Vein endothelial cell (primary cell): ENCODE measurements around the genes NUAK2, CDK18, MFSD4A and FAM72A.

GRCh38 chr1:205300769-205301730, 20.5 kb downstream of the NUAK2 start:
- CAGE, long polyA plus RNA: no peak

DNA sequence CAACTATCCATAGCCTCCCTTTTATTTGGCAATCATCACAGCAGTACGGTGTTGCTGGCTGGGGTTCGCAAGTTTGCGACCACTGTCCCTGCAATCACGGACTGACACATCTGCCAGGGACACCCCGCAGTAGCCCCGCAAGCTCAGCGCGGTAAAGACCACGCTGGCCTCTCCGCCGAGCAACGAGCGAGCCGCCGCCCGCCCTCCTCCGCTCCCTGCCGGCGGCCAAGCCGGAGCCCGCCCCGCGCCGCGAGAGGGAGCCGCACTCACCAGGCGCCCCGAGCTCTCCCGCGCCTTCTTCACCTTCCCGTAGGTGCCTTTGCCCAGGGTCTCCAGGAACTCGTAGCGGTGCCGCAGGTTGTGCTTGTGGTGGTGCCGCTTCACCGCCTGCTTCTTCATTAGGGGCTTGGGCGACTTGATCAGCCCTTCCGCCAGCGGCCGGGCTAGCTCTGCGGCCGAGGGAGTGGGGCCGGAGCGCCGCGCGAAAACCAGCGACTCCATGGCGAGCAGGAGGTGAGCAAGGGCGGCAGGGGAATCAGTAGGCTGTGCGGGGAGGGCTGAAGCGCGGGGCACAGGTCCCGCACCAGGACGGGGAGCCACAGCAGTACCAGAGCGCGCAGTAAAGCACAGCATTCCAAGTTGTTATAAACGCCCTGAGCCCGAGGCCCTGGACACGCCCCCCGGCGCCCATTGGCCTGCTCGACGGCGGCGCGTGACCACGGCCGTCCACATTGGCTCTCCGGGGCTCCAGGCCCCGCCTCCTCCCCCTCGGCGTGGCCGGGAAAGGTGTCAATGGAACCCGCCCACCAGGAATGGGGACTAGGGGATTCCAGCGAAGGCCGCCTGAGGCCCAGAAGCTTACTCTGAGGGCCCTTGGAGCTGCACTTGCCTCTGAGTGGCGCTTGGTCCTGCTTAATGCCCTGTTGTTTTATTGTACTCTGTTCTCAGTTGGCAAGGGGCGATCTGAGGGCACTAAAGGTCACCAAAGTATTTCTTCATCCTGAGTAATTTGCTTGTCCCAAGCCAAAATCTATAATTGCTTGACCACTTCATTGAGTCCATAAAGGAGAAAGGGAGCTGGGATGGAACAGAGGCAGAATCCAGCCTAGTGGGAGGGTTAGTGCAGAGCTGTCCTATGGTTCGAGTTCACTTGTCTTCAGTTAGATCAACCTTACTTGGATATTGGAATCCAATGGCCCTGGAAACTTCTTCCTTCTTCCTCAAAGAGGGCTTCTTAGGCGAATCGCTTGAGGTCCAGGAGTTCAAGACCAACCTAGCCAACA, at the start of gene NUAK2:
Gene NUAK2, minus strand, starts transcription at position 618 of the 1,283 bp plus-strand sequence.
- CAGE, long polyA plus RNA: no peak

GRCh38 chr1:205359596-205360801, 3.3 kb upstream of the KLHDC8A start:
- CAGE, long polyA plus RNA: no peak

DNA sequence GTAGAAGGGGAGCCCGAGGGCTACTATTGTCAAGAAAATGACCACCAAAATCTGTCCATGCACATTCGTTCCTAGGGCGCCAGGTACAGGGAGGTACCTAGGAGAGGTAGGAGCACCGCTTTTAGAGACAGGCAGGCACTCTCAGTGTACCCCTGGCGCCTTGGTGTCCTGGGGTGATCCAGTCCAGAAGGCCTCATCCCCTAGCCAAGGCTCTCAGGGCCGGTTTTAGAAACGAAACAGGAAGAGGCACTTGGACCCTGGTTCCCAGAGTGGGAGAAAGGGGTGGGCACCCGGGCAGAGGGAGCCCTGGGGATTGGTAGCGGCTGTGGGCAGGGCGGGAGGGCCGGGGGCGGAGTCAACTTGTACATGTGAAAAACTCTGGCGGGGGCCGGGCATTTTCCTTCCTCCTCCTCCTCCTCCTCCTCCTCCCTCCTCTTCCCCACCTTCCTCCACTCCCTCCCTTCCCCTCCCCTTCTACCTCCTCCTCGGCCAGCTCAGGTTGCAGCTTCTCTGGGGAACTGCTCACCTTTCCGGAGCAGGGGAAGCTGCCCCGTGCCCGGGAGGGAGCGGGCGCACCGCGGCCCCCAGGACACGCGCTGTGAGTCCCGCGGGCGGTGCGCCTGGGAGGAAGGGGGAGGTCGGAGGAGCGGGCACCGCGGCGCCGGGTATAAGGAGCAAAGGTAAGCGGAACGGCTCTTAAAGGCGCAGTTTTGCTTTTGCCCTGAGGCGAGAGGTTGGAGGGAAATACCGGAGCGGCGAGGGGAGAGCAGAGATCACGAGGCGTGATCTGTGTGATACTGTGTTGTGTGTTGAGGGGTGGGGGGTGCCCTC, at the start of gene CDK18:
Gene CDK18, plus strand, starts transcription at position 471 of the 831 bp plus-strand sequence.
- CAGE, long polyA plus RNA: no peak

GRCh38 chr1:205512874-205513120, 8.3 kb downstream of the CDK18 start:
- CAGE, long polyA plus RNA: no peak

DNA sequence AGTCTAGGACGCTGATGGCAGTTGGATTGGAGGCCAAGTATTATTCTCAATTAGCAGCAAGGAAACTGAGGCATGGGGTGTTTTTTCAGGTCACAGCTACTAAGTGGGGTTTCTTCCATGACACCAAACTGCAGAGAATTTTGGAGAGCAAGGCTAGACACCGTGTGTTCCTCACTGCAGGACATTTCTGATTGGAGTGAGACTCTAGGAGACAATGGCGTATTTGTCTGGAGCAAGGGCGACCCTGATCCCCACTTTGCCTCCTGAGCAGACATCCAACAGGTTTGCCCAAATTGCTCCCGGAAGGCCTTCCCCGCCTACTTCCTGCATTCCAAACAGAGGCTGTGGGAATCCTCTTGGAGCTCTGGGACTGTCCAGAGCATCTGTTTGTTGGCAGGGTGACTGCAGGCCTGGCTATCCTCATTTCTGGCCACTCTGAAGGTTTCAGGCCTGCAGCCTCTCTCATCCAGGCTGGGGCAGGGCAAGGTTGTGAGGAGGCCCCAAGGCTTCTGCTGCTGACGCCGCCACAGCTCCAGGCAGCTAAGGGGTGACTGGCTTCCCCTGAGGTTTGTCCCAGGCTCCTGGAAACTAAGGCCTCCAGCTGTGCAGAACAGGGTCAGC, 11.2 kb downstream of the CDK18 start:
- CAGE, long polyA plus RNA: no peak

DNA sequence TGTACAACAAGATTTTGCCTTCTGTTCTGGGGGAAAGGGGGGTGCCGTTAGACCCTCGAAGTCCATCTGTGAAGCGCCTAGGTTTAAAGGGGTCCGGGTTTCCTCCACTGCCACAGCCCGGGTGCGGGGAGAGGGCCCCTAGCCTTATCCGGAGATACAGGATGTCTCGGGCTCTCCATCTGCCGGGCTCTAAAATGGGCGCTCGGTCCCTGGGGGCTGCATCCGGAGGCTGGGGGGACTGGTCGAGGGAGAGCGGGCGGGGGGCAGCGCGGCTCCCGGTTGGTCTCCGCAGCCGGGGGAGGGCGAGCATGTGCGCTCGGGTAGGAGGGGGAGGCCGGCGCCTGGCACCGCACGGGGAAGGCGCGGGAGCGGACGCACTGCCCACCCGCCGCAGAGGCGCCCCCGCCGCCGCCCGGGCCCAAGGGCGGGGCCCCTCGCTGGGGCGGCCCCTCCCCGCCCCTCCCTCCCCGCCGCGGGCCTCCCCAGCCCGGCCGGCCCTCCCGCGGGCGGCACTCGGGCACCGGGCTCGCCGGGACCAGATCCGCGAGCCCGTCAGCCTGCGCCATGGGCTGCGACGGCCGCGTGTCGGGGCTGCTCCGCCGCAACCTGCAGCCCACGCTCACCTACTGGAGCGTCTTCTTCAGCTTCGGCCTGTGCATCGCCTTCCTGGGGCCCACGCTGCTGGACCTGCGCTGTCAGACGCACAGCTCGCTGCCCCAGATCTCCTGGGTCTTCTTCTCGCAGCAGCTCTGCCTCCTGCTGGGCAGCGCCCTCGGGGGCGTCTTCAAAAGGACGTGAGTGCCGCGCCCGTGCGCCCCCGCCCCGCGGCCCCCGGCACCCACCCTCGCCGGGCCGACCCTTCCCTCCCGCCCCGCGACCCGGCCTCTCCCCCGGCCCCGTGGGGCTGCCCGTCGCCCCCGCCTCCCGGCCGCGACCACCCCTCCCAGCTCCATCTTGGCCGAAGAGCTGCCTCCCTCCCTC, at the start of gene MFSD4A:
Gene MFSD4A, plus strand, starts transcription at position 509 of the 981 bp plus-strand sequence.
- CAGE, long polyA plus RNA: no peak

DNA sequence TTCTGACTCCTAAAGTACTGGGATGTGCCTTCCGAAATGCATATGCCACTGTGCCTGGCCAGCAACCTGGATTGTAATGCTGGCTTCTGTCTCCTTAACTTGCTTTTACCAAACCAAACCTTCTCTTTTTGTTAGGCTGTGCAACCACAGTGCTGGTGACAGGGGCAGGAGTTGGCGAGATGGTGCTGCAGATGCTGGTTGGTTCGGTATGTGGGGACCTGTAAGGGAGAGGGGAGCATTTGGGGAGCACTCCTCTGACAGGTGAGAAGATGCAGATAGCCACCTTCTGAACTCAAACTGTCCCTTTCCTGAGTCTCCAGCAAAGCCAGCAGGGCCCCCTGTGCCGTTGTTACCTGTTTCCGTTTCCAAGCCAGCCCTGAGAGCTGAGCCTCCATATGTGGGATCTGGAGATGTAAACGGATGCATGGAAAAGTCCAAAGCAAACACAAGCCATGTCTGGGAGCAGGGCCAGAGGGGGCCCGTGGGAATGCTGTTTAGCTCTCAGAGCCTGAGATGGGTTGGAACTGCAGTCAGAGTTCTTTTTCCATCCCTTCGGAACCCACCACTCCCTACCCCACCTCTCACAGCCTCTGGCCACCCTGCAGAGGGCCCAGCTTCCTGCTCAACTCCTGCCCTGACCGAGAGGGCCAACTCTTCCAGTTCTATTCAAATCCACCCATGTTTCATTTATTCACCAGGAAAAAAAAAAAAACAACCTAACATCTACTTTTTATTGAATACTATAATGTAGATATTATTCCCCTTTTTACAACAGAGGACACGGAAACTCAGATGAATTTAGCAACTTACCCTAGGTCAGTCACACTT, 29.0 kb downstream of the MFSD4A start:
- CAGE, long polyA plus RNA: no peak

DNA sequence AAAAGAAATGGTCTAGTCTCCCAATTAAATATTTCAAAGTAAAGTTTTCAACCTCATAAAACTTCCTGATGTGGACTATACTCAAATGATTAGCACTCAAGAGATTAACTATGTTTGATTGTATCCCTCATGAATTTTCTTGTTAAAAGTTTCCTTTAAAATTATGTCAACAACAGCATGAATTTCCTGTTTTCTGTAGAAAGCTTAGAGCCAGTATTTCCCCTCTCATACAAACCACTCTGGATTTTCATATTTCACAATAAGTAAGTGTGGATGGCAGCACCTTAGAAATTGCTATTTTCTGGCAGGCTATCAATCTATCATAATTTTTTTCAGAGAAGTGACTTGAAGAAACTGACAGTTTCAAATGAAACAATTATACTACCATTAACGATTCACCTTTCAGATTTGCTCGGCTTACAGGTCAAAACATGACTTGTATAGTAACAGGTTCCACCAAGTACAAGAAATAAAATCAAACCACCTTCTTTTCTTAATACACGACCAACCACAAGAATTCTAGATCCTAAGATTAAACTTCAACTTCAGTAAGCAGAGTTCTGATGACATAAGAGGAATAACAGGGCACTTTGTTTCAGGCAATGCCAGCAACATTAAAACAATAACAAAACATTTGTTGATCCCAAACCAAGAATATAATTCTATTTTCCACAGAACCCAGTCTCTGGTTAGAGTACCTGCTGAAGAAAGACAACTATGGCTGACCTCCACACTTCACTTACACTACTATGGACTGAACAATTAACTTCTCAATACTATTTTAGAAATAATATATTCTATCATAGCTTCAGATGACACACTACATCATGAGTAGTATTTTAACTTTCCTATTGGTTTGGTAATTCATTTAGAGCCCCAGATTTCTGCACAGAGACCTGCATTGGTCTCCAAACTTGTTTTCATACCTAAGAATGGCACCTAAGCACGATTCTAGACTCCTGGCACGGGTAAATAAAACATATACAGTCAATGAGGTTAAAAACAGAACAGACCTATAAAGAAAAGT, 20.6 kb downstream of the ELK4 start:
- CAGE, long polyA plus RNA: no peak

DNA sequence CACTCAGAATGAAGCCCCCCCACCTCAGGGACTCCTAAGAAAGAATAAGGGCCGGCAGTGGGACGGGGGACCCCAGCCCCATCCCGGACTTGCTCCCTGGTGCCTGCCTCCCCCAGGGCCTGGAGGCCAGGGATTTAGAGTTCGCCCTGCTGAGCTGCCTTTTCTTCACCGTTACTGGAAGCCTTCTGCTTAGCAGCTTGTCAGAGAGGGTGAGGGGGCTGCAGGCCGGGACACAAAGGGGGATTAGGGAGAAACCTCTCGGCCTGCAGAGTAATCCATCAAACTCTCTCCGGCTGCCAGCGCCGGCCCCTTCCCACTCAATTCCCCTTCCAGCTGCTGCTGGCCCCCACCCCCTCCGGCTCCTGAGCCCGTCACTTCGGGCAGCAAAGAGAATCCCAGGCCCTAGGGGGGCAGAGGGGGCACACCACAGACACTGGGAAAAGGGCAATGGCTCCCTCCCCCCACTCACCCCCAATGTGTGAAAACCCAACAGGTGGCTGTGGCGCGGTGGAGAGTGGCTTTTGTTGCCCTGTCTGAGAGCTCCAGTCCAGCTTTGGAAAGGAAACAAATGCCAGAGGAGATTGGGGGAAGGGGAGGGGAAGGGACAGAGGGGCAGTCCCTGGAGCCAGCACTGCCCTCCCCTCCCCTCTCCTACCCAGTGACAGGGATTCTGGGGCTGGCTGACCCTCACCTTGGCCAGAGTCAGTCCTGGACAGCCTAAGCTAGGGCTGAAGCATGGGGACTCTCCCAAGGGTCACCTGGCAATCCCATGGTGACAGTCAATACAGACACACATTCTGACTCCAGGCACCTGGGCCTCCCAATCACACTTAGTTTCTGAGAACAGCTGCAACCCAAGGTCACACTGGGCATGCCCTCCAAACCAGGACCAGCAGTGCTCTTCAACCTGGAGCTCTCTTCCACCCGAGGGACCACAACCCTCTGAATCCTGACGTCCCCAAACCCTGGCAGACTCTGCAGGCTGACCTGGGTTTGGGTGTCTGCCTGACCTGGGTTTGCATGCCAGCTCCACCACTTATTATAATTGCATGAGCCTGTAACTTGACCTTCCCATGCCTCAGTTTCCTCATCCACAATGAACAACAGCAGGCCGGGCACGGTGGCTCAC, 9.5 kb downstream of the SLC45A3 start:
- CAGE, long polyA plus RNA: no peak

DNA sequence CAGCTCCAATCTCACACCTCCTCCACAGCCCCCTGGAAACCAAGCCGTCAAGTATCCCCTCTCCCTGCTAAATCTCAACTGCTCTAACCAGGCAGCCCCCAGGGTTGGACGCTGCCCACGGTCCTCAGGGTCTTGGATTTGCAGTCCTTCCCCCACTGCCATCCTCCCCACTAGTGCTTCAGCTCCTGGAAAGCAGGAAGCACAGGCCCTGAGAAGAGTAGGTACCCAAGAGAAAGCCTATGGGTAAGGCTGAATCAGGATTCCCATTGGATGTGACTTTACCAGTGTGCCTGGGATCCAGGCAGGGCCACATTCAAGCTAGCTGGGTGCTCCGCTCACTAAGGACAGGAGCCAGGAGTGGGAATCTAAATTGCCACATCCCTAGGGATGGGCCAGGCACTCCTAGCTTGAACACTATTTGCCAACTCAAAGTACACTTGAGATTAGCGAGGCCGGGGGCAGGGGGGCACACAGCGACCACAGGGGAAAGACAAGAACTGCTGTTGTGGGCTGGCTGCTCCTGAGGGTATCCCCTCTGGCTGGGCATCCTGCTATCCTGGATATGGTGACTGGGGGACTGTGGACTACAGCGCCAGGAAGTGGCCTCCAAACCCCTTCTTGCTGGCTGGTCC, 4.4 kb downstream of the SLC45A3 start:
- CAGE, long polyA plus RNA: no peak

GRCh38 chr1:205750492-205750993, 561 bp upstream of the NUCKS1 start:
- CAGE, long polyA plus RNA: no peak

GRCh38 chr1:205814116-205814669, 1.2 kb upstream of the SLC41A1 start:
- CAGE, long polyA plus RNA: no peak

- CAGE, long polyA plus RNA: no peak
These were observed 28.4 kb downstream of the SLC26A9 start for GRCh38 chr1:205914810-205915303.

DNA sequence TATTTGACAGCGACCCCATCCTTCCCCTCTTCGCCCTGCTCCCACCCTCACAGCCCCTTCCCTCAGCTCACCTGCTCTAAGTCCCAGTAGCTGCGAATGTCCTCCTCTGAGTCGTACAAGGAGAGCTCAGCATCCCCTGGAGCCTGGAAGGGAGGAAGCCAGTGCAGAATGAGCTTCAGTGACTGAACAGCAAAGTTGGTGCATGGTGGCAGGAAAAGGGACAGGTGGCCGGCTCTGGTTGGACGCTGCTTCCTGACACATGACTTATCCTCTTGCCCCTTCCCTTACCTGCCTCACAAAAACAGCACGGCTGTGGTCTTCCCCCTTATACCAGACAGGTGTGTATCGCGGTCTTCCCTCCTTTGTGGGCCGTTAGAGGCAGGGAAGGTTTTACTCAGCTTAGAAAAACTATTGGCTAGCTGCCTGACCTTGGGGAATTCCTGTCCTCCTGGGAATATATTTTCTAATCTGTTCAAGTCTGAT, 26.0 kb downstream of the SLC26A9 start:
- CAGE, long polyA plus RNA: no peak

DNA sequence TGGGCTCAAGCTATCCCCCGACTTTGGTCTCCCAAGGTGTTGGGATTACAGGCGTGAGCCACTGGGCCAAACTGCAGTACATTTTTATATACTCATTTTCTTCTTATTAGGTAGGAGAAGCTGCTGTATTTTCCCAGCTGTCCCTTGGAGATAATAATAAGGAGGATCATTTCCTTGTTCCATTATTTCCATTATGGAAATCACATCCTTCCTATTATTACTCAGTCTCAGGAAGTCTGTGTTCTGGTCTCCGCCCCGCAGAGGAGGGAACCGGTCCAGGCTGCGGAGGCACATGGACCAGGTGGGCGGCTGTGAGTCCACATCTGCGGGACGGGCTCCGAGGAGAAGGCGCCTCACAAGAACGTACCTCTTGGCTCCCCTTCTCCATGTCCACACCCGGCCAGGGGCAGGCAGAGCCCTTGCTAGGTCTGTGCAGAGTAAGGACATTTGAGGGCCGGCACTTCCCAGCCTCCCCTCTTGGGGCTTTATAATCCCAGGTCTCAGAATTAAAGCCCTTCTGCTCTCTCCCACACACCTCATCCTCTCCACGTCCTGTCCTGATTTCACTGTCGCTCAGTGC, 14.6 kb downstream of the RAB7B start:
- CAGE, long polyA plus RNA: no peak

DNA sequence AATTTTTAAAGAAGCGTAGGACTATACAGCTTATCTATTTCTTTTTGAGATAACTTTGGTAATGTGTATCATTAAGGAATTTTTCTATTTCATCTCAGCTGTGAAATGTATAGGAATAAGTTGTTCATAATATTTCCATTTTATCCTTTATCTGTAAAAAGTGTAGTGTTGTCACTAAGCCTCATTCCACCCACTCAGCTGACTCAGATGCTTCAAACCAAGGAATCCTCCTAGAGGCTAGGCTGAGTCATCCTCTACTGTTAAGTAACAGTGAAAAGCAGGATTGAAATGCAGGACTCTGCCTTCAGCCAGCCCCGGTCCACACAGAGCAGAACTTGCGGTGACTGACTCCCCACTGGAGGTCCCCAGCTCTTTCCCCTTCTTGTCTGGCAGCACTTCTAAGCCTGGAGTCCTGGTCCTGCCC, 1.9 kb downstream of the RAB7B start:
- CAGE, long polyA plus RNA: no peak

DNA sequence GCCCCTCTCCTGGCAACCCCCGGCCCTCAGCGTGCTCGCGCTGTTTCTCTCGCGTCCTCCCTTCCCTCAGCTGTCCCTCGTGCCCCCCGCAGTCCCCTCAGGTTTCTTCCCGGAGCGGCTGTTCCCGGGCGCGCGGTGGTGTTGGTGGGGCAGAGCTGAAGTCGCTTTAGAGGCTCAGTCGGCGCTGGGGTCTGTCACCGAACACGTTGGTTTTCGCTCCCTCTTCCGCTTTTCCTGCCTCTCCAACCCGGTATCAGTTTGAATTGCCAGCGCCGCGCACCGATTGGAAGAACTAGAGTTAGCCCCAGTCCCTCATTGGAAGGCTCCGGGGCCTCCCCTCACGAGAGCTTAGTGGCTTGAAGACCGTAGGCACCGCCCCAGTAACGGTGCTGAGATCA, at the start of gene FAM72A:
Gene FAM72A, minus strand, starts transcription at position 205 of the 398 bp plus-strand sequence.
- CAGE, long polyA plus RNA: no peak

GRCh38 chr1:206204744-206205297, 1.5 kb downstream of the SRGAP2 start:
- CAGE, long polyA plus RNA: no peak

GRCh38 chr1:206665501-206665929, 19.2 kb upstream of the MAPKAPK2 start:
- CAGE, long polyA plus RNA: no peak